Cardiac muscle cell (in vitro differentiated cells and primary cell): ENCODE results near the genes TIMM10B, OR6A2, OR10A5, NLRP14 and PPFIBP2.

DNA sequence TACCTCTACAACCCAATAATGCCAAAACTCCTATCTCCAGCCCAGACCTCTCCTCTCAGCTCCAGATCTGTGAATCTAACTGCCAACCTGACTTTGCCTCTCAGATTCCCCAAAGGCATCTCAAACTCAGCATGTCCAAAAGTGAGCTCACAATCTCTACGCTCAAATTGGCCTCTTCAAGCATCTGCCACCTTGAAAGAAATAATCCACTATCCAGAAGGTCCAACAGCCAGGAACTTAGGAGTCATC lies 8.9 kb downstream of the SMPD1 start:
- RAMPAGE, long total RNA, result no peak
- RRBS, result no CpG with 5 or more reads among the region's 1 CpG

DNA sequence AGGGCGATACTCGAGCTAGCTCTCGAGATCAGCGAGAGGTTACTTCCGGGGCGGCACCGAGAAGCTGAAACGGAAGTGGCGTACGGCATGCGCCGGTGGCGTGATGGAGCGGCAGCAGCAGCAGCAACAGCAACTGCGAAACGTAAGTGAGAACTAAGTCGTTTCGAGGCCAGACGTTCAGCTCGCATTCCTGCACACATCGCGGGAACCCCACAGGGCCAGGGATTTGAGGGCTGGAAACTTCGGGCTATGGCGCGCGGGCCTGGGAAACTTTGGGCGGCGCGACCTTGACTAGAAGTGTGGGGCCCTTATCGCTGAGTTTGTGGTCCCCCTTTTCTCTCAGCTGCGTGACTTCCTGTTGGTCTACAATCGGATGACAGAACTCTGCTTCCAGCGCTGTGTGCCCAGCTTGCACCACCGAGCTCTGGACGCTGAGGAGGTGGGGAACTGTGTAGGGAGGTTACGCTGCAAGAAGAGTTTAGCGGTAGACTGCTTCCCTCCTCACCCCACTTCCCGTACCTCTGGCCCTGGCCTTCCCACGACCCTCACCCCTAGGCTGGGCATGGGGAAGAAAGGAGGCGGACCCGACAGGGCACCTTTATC lies at the start of gene TIMM10B:
Gene TIMM10B (plus strand): TSS at position 88 of the 603 bp plus-strand sequence.
- RAMPAGE, long total RNA, result start-site peak on the plus strand centred at position 111 of the sequence, 91 bp wide, 609 and 511 reads in 2 replicates
- RRBS, result 2% methylated on average over 10 of the region's 41 CpGs

DNA sequence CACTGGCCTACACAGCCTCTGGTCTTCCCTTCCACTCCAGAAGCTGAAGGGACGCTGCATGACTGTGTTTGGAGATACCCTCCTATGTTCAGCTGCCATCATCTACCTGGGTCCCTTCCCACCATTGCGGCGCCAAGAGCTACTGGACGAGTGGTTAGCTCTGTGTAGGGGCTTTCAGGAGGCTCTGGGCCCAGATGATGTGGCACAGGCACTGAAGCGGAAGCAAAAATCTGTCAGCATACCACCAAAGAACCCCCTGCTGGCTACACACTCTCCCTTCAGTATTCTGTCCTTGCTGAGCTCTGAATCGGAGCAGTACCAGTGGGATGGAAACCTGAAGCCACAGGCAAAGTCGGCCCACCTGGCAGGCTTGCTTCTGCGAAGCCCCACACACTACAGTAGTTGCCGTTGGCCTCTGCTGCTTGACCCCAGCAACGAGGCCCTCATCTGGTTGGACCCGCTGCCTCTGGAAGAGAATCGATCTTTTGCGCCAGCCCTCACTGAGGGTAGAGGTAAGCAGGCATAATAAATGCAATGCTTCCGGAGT lies 39.0 kb downstream of the RRP8 start:
- RAMPAGE, long total RNA, result no peak
- RRBS, result no CpG with 5 or more reads among the region's 14 CpGs

GRCh38 chr11:6693902-6694196 lies 10.7 kb upstream of the MRPL17 start:
- RAMPAGE, long total RNA, result no peak

DNA sequence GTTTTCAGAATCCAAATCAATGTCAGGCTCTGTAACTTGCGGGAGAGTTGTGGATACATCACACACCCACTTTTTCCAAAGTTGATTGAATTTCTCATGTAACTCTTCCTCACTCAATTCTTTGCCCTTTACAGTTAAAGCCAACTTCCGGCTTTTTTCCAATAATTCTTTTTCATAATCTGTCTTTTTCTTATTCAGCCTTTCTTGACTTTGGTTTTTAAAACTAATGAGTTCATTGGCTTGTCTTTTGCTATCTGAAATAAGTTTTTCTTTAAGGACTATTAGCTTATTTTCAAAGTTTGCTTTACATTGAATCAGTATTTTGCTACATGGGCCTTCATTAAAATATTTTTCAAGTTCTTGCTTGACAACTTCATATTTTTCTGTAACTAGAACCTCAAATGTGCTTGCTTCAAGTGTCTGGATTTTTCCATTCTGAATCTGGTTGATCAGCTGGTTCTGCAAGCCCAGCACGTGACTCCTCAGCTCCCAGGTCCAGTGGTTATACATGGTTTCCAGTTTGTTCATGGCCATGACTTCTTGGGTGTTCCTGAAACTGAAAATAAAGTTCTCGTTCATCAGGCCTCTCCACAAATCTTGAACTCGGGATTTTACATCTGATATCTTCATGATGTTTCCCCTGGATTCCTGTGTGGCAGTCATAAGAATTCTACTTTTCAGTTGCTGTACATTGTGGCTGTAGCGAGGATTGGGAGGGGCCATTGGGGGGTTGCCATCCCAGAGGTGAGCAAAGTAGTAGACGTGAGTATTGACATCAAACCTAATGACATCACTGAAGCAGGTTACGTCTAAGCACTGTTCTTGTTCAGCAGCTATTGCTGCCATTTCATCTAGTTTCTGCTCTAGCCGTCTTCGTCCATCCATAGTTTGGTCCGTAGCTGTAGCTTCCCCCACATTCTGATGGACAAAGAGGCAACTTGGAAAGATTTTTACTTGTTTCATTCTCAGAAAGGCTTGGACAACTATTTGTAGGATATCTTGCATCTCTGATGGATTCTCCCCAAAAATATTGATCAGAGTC lies 33.3 kb upstream of the MRPL17 start:
- RAMPAGE, long total RNA, result no peak
- RRBS, result no CpG with 5 or more reads among the region's 11 CpGs

- RAMPAGE, long total RNA, result no peak
- RRBS, result no CpG with 5 or more reads among the region's 2 CpGs
Observed at GRCh38 chr11:6799681-6800100, at the start of gene OR6A2. OR6A2 (minus strand) TSS chr11:6799689.

DNA sequence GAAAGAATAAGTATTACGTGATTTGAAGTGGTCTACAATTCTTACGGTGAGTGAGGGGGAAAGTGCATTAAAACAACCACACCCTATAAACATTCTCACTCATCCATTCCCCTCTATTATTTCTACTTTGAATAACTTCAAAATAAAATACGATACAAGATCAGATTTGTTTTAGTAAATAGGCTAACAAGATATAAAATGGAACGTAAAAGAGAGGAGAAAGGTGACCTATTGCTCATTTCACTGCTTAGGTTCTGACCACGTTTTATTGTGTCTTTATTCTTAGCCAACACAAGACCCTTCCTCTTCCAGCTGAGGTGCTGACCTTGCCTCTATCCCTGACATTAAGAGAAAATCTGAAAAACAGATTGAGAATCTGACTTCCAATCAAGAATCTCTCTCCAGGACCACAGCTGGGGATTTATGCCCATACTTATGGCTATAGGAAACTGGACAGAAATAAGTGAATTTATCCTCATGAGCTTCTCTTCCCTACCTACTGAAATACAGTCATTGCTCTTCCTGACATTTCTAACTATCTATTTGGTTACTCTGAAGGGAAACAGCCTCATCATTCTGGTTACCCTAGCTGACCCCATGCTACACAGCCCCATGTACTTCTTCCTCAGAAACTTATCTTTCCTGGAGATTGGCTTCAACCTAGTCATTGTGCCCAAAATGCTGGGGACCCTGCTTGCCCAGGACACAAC lies at the start of gene OR10A5:
Gene OR10A5 (plus strand): TSS at position 436 of the 710 bp plus-strand sequence.
- RAMPAGE, long total RNA, result no peak
- RRBS, result no CpG with 5 or more reads among the region's 5 CpGs

DNA sequence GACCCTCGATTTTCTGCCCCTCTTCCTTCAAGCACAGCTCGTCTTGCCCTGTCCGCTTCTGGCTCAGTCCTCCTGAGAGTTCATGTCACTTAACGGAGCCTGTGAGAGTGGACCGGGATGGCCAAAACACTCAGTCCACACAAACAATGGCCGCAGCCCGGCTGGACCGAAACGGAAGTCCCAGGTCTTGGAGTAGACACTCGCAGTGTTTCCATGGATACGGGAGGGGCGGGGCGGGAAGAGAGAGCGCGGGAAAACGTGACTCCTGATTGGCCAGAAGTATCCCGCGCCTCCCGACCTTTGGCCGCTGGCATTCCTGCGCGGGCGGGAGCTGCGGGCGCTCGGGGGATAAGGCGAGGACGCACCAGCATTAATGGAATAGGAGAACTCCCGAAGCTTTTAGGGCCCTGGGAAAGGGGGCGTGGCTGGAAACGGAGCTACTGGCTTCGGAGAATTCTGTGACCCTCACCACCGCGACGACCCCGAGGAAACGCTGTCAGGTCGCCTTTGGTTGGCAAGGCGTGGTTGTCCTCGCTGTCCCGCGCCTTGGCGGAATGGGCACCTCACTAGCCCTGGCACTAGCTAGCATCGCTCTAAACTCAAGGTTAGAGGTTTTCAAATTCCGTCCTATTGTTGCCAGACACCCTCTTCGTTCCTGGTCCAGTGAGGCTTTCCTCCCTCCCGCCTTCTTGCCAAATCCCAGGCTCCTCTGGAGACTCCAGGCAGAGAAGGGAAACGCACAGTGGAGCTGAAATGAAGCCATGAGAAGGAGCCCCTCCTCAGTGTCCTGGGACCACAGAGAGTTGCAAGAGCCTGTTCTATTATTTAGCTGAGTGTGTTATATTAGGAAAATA lies at the start of gene NLRP14:
Gene NLRP14 (plus strand): TSS at position 313 of the 854 bp plus-strand sequence.
- RAMPAGE, long total RNA, result start-site peak on the minus strand centred at position 172 of the sequence, 26 bp wide, 236 and 113 reads in 2 replicates; start-site peak on the plus strand centred at position 461 of the sequence, 25 bp wide, 7 and 10 reads in 2 replicates
- RRBS, result 7% methylated on average over 3 of the region's 48 CpGs

GRCh38 chr11:7513443-7514182 lies at the start of gene PPFIBP2:
PPFIBP2 (plus strand) TSS chr11:7513999.
- RAMPAGE, long total RNA, result start-site peak on the plus strand at chr11:7513937-7514073, 6 and 27 reads in 2 replicates
- RRBS, result 2% methylated on average over 59 of the region's 76 CpGs

DNA sequence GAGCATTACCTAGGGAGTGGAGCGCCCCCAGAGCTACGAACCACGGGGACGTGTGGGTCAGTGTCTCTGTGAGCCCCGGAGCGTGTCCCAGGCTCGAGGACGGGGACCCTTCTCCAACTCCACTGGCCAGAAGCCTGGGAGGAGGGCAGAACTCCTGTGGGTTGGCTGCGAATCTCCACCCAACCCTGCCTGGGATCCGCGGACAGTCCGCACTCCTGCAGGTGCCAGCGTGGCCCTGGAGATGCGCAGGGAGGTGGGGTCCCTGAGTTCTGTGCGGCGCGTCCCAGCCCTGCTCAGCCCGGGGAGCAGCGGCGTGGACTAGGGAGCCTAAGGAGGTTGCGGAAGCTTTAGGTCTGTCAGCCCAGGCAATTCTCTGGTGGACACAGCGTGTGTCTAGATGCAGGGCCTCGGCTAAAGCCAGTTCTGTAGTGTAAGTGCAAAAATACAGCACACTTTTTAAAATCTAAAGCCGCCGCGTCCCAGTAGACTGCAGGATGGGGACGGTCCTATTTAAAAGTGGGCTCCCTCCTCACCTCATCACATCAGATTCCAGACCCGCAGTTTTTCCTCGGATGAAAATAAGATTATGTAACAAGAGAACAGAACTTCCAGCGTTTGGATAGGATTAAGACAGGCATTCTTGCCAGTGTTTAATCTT lies 513 bp downstream of the PPFIBP2 start:
- RAMPAGE, long total RNA, result no peak
- RRBS, result 0% methylated on average over 3 of the region's 30 CpGs

GRCh38 chr11:7592598-7593281 lies 78.9 kb downstream of the PPFIBP2 start:
- RAMPAGE, long total RNA, result no peak
- RRBS, result no CpG with 5 or more reads among the region's 6 CpGs

DNA sequence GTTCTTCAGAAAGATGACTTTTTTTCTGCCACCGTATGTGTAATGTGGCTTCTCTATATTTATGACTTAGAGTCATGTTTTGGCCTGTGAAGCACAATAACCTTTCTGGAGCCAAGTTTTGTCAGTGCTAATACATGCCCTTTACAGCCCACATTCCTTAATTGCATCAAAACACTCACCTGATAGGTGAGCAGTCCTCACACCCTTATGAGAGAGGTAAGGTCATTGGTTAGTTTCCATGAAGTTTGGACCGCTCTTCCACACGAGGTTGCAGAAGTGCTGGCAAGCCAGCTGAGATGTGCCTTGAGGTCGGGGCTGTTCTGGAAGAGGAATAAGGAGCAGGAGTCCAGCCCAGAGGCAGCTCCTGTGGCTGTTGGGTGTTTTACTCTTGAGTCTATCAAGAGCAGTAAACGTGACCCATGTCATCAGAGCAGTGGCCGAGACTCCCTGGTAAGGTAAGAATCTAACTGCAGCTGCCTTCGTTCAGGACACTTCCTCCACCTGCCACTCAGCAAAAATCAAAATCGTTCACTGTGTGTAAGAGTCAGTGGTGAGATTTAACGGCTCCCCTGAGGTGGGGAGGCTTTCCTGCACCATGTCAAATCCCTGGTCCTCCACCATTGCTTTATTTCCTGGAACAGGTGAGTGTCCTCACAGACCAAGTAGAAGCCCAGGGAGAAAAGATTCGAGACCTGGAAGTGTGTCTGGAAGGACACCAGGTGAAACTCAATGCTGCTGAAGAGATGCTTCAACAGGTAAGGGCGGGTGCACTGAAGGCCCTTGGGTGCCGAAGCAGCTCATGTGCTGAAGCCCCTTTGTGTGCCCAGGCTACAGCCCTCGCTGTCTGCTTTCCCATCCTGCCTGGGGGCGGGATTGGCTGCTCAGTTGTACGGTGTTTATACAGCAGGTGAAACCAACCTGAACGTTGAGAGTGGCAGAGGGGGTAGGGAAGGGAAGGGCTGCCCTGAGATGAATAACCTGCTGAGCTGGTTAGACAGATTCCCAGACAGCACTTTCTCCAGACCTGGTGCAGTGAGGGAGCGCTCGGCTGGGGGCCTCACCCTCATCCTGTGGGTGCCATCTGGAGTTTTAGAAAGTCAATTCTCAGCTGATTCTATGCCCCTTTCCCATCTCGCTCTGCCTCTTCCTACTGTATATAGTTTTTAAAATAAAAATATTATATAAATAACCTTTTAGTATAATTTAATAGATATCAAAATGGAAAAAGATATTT lies 76.0 kb downstream of the CYB5R2 start:
- RAMPAGE, long total RNA, result no peak
- RRBS, result no CpG with 5 or more reads among the region's 19 CpGs

DNA sequence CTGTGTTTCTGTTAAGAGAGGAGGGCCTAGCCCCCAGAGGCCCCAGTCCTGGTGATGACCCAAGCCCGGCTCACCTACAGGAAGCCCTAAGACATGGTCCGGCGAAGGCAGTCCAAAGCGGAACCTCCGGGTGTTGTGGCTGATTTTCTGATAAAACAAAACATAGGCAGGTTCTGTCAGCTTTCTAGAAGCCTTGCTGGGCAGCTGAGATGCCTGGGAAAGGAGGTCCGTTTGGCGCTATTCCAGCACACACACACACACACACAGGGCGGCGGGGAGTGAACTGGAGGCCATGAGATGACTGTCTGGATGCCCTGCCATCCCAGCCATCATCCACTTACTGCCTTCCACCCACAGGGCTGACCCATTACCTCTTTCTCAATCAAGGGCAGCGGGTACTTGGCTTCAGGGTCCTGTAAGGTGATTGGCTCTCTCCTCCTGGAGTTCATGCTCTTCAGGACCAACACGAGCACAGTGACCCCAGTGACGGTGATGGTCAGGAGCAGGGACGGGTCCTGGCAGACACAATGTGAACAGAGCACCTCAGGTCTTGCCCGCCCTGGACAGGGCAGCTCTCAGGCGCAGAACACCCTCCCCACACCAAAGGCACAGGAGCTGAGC lies 813 bp downstream of the CYB5R2 start:
- RAMPAGE, long total RNA, result no peak
- RRBS, result no CpG with 5 or more reads among the region's 15 CpGs

DNA sequence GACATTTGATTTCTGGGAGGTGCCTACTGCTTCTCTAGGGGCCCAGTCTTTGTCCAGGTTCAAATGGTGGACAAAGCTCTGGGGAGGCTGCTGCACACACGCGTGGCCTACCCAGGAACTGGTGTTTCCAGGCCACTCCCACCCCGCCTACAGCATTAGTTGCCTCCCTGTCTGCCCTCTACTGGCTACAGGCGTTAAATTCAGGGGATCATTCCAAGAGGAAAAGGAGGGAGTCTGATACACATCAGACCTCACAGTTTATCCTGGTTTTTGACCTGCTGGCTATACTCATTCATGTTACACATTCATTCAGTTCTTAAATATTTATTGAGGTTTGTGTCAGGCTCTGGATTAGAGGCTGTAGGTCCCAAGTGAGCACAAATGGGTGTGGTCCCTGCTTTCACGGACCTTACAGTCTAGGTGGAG lies 11.7 kb downstream of the TUB start:
- RAMPAGE, long total RNA, result no peak
- RRBS, result no CpG with 5 or more reads among the region's 5 CpGs

GRCh38 chr11:8283435-8284238 lies 20.0 kb upstream of the LMO1 start:
- RAMPAGE, long total RNA, result no peak
- RRBS, result 3% methylated on average over 11 of the region's 33 CpGs

- RAMPAGE, long total RNA, result no peak
- RRBS, result no CpG with 5 or more reads among the region's 6 CpGs
Observed at GRCh38 chr11:8617300-8618042, 23.4 kb upstream of the STK33 start.

DNA sequence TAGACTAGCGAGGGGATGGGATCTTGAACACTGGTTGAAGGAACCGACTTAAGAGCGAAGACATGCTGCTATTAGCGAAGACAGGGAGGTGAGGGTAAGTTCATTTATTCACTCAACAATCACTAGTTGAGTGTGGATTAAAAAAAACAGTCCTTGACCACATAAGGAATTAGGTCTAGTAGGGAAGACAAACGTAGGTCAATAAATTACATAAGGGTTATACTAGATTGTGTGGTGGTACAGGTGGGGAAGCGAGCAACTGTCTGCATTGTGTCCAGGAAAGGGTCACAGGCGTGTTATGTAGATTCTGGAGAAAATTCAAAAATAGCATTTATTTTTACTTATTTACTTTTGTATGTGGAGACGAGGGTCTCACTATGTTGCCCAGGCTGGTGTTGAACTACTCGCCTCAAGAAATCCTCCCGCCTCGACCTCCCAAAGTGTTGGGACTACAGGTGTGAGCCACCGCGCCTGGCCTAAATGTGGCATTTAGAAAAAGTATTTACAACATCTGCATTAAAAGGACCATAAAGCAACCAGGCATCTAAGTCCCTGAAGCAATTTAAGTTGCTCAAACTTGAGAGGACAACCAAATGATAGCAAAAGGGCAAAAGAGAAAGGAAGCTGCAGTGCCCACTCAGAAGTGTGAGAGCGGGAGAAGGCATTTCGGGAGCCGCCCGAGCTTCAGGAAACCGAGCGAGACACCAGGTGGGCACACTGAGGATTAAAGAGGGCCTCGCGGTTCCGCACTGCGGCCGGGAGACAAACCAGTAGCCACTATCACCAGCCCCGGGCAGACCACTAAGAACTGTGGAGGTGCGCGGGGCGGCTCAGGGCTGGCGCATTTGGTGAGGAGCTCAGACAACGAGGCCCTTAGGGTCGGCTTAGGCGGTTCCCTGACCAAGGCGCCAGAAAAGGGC lies 620 bp downstream of the TRIM66 start:
- RAMPAGE, long total RNA, result no peak
- RRBS, result no CpG with 5 or more reads among the region's 33 CpGs

DNA sequence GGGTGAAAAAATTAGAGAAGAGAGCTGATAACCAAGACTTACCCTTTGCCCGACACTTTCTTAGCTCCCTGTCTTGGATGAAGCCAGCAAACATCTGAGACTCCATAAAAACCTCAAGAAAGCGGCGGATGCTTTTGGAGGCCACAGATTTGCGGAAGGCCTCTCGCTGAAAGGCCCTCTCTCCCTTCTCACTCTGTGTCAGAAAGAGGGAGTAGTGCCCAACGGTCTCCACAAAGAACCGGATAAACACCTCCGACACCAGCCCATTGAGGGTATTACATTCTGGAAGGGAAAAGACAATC lies 13.7 kb downstream of the RPL27A start:
- RAMPAGE, long total RNA, result no peak
- RRBS, result no CpG with 5 or more reads among the region's 8 CpGs

DNA sequence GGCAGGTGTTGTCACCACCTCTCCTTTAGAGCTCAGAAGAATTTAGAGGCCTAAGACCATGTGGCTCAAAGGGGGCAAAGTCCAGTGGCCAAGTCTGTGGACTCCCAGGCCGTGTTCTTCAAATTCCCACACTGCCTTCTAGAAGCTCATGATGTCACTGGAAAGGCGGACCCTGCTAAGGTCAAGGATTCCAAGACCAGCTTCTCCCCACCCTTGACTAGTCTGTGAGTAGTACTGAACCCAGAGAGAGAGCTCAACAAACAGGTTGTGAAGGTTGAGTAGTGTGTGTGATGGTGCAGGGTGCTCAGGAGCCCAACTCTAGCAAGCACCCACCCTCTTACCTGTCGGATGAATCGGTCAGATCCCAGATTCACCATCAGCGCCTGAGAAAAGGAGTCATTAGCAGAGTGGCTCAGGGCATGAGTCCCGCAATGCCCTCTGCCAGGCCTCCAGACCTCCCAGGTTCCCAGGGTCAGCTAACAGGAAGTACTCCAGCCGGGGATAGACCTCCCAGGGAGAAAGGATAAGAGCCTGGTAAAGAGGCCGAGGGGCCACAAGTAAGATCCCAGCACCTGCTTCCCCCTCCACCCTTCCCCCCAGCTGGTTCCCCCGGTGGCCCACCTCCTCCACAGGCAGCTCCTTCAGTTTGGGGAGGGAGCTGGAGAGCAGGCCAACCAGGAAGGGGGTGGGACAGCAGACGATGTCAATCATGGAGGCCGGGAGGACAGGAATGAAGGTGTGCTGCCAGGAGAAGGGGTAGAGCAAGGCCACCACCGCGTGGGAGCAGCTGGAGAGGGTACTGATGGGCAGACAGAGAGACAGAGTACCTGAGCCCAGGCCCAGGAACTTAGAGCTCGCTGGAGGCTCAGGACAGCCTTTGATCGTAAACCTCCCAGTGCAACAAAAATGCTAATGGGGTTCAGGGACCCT lies 16.3 kb downstream of the RPL27A start:
- RAMPAGE, long total RNA, result no peak
- RRBS, result 23% methylated on average over 3 of the region's 15 CpGs

GRCh38 chr11:8732400-8732608 lies 49.7 kb downstream of the RPL27A start:
- RAMPAGE, long total RNA, result no peak
- RRBS, result no CpG with 5 or more reads among the region's 1 CpG